Occipital lobe (tissue), 2 donors: ENCODE results near the gene AFDN.

DNA sequence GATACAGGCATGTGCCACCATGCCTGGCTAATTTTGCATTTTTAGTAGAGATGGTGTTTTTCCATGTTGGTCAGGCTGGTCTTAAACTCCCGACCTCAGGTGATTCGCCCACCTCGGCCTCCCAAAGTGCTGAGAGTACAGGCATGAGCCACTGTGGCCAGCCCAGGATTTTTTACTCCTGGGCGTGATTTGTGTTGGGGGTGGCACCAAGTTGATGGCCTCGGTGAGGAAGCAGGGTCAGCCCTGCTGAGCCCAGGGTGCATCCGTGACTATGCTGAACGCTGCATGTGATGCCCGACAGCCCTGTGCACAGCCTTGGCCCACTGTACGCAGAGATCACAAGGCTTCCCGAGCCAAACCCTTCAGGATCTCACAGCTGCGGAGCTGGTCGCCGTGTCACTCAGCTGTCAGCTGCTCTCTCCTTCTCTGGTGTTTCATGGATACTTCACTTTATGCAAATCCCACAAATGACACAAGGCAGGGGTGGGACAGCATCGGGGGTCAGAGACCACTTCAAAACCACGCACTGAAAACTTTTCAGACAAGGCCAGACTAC lies 31.0 kb upstream of the RPS6KA2 start:
- RAMPAGE, long total RNA, result no peak

GRCh38 chr6:166929308-166930132 lies 26.8 kb downstream of the RNASET2 start:
- RAMPAGE, long total RNA, result no peak

DNA sequence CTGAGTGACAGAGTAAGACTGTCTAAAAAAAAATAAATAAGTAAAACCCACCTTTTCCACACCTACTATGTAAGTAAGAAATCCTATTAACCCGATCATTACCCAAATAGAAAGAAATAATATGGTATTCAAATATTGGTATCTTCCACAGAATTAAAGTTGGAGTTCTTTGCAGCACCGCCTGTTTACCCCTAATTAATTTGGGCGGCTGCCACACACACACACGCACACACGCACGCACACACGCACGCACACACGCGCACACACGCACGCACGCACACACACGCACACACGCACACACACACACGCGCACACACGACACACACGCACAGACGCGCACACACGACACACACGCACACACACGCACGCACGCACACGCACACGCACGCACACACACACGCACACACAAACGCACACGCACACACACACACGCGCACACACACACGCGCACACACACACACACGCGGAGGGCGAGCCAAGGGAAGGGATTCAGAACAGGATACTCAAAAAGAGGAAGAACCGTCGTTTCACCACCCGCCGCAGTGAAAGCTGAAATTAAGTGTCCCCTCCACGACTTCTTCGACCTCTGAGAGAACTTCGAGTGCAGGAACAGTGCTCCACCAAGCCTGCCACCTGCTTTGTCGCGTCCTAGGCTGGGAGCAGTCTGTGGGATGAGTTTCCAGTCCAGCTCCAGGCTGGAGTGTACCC lies 1.2 kb downstream of the RNASET2 start:
- RAMPAGE, long total RNA, result no peak

DNA sequence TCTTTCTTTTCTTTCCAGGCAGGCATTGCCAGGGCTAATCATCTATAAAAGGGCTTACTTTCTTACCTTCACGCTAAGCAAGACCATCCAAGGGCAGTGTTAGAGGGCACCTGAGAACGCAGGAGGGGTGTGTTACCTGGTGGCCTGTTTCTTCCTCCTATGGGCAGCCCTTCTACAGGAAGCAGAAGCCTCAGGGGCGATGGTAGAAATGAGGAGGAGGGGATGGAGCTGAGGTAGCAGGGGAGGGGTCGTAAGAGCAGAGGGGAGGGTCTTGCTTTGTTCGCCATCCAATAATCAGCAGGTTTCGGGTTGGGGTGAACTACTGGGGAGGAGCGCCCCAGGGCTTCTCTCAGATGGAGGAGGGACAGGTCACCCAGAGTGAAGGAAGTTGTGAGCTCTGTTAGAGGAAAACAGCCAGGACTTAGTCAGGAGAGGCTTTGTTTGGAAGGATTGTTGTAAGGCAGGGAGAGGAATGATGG lies 1.5 kb upstream of the CCR6 start:
- RAMPAGE, long total RNA, result no peak

DNA sequence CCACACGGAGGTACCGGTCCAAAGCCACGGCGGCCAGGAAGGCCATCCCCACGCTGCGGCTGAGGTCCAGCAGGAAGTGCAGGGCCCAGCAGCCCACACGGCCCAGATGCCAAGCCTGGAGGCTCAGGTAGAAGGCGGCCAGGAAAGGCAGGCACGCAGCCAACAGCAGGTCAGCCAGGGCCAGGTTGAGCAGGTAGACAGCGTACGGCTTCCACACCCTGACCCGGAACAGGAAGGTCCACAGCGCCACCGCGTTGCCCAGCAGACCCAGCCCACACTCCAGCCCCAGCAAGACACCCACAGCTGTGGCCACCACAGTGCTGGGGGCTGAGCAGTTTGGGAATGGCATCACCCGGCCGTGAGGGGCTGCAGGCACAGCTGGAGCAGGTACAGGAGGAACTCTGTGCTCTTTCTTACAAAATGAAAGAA lies 283 bp downstream of the GPR31 start:
- RAMPAGE, long total RNA, result no peak

GRCh38 chr6:167266226-167266792 lies 24.8 kb upstream of the UNC93A start:
- RAMPAGE, long total RNA, result no peak

GRCh38 chr6:167310225-167310495 lies 14.7 kb upstream of the TTLL2 start:
- RAMPAGE, long total RNA, result no peak

DNA sequence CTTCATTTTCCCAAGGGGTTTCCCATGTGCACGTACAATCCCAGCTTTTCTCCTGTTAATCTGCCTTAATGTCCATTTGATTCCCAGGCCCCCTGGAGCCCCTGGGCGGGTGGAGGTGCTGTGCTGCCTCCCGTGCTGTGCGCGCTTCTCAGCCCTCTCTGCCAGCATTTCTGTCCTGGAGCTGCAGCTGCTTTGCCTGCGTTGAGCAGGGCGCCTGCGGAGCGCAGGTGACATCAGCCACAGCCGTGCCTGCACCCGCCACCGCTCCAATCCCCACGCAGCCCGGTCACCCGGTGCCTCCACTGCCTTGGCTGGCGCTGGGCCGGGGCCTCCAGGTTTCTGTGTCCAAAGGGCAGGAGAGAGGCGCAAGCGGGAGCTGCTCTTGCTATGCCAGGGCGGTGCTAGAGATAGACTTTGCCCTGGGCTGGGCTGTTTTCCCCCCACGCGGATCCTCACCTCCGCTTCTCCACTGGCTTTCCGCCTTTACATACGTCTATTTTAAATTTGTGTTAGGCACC lies 96.4 kb downstream of the TTLL2 start:
- RAMPAGE, long total RNA, result no peak

- RAMPAGE, long total RNA, result no peak
Measured at GRCh38 chr6:167549168-167549714, 224.4 kb downstream of the TTLL2 start.

GRCh38 chr6:167574380-167575492 lies 249.8 kb downstream of the TTLL2 start:
- RAMPAGE, long total RNA, result no peak

- RAMPAGE, long total RNA, result no peak
Measured at GRCh38 chr6:167667927-167669140, 158.4 kb upstream of the AFDN start.

DNA sequence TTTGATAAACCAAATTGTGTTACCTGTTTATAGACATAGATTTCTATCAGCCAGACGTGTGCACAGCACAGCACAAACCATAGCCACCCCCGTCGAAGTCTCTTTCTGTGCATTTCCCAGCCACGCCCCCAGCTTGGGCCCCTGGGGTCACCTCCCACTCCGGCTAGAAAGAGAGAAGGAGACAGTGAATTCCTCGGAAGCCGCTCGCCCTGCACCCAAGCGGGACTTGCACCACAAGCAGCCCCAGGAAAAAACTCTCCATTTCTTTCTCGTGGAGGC lies 148.7 kb upstream of the AFDN start:
- RAMPAGE, long total RNA, result no peak

DNA sequence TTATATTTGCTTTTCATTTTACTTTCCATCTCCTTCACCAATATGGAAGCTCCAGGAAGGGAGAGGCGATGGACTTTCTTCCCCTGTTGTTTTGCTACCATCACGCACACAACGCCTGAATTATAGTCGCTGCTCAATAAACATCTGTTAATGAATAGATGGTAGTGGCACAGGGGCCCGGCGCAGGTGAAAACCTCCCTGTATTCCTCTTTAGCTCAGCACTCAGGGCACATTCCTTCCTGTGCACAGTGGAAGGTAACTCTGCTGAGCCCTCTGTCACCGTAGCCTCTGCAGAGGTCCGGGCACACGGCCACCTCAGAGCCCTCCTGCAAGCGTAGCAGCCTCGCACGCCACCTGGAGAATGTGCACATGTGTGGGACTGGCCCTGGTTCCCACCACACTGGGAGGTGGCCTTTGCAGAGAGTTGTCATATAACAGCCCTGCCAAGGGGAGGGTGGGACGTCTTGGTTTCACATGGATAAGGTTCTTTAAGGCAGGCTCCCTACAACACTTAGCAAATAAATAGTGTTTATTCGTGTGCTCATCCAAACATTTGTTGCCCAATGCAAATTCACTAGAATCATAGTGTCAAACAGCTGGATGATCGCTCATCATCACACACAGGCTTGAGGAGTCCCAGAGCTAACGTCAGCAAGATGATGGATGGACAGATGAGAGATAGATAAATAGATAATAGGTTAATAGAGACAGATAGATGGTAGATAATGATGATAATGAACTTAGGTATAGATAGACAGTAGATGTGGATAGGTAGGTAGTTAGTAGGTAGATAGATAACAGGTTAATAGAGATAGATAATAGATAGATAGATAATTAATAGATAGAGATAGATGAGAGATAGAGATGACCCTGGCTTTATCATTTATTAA lies 32.3 kb upstream of the AFDN start:
- RAMPAGE, long total RNA, result no peak

DNA sequence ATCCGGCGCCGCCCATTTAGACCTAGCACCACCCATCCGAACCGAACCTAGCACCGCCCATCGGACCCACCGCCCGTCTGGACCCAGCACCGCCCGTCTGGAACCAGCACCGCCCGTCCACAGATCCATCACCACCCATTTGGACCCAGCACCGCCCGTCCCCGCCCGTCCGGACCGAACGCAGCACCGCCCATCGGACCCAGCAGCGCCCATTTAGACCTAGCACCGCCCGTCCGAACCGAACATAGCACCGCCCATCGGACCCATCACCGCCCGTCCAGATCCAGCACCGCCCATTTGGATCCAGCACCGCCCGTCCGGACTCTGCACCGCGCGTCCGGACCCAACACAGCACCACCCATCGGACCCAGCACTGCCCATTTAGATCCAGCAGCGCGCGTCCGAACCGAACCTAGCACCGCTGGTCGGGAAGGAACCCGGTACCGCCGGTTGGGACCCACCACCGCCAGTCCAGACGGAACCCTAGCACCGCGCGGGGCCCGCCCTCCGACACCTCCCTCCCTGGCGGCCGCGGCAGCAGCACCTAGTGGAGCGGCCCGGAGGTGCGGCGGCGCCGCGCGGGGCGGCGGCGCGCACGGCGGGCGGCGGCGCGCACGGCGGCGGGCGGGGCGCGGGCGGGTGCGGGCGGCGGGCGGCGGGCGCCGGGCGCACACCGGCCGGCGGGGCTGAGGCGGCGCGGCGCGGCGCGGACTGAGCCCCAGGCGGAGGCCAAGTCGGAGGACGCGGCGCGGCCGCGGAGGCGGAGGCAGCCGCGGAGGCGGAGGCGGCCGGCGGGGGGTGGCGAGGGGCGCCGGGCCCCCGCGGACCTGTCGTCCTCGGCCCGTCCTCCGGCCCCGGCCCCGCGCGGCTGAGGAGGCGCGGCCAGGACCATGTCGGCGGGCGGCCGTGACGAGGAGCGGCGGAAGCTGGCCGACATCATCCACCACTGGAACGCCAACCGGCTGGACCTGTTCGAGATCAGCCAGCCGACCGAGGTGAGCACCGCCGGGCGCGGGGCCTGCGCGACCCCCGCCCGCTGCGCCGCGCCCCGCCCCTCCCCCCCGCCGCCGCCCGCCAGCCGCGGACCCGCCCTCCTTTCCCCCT lies at the start of gene AFDN:
AFDN (plus strand) TSS at position 669 of the 1,104 bp plus-strand sequence.
- RAMPAGE, long total RNA, result no peak

- RAMPAGE, long total RNA, result no peak
Measured at GRCh38 chr6:167828288-167828770, 1.6 kb downstream of the AFDN start.

DNA sequence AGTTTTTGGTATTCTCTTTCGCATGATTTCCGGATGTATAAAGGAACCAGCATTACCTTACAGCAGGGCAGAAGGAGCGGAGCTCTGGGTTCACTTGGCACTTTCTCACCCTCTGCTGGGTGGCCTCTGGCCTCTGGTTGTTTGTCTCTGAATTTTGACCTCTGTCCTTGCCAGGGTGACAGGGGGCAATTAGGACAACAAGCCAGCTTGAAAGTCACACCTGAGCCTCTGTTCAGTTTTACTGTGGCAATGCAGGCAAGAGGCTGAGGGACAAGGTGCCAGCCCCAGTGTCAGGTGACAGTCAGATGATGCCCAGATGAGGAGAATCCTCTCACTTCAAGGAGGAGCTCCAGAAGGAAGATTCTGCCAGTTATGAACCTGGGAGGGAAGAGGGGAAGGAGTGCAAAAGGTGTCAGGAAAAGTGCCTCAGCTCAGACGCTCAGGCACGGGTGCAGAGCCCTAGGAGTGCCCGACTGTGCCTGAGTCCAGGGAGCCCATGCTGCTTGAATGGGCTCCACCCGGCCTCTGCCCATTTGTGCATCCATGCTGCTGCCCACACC lies 69.2 kb upstream of the KIF25 start:
- RAMPAGE, long total RNA, result no peak

DNA sequence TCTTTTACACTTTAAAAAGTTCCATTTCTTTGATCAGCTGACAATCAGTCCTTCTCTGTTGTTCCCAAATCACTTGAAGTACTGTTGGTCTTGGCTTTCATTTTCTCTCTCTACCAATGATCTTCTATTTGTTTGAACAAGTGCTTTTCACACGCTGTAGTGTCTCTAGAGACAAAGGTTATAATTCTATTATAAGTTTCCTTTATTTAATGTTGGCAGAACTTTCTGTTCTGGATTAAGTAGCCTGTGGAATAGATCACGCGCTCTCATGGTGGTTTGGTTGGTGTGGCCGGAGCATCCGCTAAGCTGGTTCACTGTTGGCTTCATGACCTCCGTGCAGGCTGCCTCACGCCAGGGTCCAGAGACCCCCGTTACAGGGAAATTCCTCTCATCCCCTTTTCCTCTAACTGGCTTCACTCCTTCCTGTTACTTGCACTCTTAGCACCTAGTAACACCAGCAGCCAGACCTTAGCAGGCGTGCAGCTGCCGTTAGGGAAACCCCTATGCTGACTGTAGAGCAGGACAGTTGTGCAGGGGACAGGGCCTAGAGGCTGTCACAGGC lies 30.9 kb upstream of the KIF25 start:
- RAMPAGE, long total RNA, result no peak

GRCh38 chr6:168029693-168030133 lies 32.2 kb downstream of the KIF25 start:
- RAMPAGE, long total RNA, result no peak

GRCh38 chr6:168037089-168037808 lies 39.8 kb downstream of the KIF25 start:
- RAMPAGE, long total RNA, result no peak

DNA sequence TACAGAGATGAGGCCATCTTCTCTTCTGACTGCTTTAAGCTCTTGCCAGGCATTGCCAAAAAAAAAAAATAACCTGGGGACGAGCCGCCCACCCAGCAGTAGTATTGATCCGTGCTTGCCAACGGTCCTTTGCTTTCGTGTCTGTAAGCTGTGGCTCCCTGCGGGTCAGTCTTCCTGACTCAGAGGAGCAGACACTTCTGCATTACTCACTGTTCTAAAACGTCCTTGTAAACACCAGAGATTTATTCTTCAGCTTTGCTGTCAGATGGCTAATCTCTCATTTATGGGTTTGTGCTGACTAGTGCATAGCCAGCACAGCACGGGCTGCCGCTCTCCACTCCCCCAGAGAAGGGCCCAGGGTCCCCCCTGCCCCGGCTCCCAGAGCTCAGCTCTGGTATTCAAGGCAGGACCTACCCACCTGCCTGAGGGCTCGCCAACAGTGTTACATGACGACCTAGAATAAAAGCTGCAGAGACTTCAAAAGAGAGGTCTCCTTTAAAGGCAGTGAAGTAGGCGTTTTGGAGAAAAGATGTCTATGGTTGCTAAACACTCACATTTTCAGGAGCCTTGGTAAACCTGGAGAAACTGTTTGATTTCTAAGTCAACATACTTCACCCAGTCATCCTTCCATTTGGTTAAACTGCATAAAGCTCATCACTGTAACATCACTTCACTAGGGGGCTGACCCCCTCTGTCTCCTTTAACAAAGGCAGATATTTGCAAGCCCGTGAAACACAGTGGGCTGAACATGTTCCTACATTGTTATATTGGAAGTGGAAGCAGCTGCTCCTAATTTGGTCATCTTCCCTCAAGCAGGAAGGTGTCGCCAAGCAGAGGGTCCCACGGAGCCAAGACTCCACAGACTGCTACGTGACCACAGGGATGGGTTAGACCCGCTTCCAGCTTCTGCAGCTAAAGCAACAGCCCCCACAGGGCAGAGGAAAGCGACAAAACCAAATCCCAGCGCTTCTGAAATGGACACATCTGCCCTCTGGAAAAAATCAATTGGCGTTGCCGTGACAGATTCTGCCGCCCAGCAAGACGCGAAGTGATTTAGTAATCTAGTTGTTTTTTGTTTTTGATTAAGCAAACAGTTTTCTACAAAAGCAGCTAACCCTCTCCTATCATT lies 78.9 kb upstream of the FRMD1 start:
- RAMPAGE, long total RNA, result no peak